ENCODE results near the genes EDC4, CTRL, LCAT and DPEP3.

DNA sequence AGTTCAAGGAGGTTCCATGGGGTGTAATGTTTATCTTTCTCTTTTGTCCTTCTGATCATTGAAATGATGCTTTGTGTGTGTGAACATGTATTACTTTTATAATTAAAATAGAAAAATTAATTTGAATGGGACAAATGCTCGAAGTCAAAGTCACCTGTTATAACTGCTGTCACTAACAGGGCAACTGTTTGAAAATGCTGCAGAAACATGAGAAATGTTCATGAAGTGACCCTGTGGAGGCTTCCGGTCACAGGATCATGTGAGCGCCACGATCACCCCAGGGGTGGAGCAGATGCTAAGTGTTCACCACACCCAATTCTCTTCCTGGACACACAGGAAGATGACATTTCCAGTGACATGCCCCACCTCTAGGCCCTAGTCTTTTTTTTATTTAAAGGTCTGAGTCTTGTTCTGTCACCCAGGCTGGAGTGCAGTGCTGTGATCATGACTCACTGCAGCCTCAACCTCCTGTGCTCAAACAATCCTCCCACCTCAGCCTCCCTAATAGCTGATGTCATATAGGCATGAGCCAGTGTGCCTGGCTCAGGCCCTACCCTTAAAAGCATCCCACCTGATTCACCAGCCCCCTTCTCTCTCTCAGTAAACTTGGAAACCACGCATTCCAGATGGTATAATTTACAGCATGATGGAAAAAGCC, 21.0 kb upstream of the AGRP start:
- PRO-cap: no peak
- RAMPAGE, long total RNA, 4 experiments: no peak in any of the 4 experiments

- PRO-cap: no peak
- RAMPAGE, long total RNA, 4 experiments: no peak in any of the 4 experiments
These were observed 562 bp downstream of the RIPOR1 start for GRCh38 chr16:67529335-67529446.

GRCh38 chr16:67555662-67556360, 6.5 kb upstream of the CTCF start:
- PRO-cap: no peak
- RAMPAGE, long total RNA, 4 experiments: no peak in any of the 4 experiments

DNA sequence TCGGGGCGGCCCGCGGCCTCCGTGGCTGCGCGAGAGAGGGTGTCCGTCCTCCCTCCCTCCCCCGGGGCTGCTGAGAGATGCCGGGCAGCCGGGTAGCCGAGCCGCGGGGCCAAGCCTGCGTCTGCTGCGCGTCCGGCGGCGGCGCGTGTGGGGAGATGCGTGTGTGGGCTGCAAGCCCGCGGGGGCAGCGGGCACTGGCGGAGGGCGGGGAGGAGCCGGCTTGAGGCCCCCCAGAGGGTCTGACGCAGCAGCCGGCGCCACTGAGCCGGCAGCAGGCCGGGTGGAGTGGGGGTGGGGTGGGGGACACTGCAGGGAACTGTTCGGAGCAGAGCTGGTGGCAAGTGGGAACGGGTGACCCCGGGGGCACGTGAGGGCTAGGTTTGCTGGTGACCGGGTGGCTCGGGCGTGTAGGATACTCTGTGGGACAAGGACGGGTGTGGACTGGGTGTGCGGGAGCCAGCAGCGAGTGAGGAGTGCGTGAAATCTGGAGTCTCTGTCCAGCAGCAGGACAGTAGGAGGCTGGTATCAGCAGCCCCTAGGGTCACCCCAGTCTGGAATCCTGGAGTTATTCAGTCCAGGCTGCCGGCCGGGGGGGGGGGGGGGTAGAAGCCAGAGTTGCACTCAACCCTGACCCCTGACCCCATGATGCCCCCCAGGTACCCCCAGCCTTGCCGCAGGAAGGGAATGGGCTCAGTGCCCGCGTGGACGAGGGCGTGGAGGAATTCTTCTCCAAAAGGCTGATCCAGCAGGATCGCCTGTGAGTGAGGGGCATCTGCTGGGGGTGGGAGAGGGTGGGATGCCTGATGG, 6.4 kb downstream of the ACD start:
- PRO-cap: no peak
- RAMPAGE, long total RNA, 4 experiments: no peak in any of the 4 experiments

GRCh38 chr16:67858932-67859480, 11.5 kb upstream of the CENPT start:
- PRO-cap: no peak
- RAMPAGE, long total RNA, 4 experiments: no peak in any of the 4 experiments

DNA sequence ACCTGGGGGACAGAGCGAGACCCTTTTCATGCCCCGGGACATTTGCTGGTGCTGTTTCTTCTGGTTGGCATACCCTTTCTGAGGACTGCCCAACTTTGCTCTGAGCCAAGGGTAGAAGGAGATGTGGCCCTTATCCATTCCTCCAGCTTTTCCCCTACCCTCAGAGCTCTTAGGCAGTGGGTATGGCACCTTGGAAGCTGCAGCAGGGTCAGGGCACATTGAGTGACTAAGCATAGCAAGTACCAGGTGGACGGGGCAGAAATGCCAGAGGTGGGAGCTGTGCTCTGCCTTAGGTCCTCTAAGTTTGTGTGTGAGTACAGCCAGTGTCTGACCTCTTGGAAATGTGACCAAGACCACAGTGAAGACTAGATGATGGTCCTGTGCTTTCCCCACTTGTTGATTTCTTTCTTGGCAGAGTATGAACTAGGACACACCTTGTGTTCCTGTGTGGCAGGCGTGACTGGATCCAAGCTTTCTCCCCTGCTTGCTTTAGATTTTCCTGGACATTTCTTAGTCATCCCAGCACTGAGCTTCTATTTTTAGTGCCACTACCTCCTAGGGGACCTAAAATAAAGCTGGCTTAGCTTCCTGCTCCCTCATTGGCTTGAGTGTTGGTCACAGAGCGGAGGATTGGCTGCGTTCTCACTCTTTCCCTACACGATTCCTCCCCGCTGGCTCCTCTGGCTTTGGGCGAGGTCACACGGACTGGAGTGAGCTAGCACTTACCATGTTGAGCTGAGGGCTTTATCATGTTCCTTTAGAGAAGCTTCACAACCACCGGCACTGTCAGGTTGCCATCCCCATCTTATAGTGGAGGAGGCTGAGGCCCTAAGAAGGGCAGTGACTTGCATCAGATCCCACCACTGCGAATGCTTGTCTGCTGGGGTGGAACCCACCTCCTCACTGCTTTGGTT, 9.8 kb upstream of the EDC4 start:
- PRO-cap: unidirectional peak, plus-strand start at position 696 of the sequence
- RAMPAGE, long total RNA, 4 experiments: no peak in any of the 4 experiments

DNA sequence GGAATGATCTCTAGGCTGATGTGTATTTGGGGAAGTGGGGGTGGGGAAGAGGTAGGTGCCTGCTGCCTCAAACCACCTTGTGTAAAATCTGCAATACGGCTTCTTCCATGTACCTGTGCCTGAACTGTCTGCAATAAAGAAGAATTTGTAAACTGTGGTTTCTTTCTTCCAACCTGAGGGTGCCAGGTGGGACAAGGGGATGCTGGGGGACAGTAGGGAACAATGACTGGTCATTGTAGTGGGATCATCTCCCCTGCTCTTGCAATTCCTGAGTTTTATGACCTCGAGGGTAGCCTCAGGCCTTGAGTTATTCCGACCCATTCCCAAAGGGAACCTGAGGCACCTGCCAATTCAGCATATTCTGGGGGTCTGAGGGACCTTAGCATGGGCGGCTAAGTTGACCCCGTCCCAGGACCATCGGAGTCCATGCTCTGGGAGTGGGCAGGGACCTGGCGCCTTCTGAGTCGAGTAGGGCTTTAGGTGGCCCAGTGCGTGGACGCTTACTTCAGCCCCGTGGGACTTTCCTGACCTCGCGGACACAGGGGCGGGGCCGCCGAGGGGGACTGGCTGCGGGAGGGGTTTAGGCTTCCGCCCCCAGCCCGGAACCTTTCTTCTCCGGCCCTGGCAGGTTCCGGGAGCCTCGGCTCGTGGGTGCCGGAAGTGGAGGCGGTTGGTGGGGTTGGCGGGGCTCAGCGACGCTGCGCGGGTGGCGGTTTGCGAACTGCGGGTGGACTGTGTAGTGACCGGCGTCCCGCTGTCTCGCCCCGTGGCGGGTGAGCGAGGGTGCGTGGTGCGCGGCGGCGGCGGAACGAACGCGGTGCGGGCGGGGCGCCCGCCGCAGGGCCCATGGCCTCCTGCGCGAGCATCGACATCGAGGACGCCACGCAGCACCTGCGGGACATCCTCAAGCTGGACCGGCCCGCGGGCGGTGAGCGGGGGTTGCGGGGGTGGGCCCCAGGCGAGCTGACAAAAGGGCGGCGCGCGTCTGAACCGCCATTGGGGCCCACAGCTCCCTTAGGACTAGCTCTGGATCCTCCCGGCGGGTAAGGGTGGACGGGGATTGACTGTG, at the start of gene EDC4:
Gene EDC4 (plus strand): TSS at position 637 of the 1,069 bp plus-strand sequence.
- PRO-cap: bidirectional peak, plus-strand start at position 663 of the sequence, minus-strand start at position 472 of the sequence
- RAMPAGE, long total RNA, 4 experiments: start-site peak on the plus strand in 1 of 4 experiments, centred at position 654 of the sequence, 8 reads per replicate

GRCh38 chr16:67877796-67878338, 5.0 kb downstream of the EDC4 start:
- PRO-cap: no peak
- RAMPAGE, long total RNA, 4 experiments: start-site peak on the plus strand in 1 of 4 experiments, at chr16:67878223-67878253 at its widest, 8 reads per replicate

DNA sequence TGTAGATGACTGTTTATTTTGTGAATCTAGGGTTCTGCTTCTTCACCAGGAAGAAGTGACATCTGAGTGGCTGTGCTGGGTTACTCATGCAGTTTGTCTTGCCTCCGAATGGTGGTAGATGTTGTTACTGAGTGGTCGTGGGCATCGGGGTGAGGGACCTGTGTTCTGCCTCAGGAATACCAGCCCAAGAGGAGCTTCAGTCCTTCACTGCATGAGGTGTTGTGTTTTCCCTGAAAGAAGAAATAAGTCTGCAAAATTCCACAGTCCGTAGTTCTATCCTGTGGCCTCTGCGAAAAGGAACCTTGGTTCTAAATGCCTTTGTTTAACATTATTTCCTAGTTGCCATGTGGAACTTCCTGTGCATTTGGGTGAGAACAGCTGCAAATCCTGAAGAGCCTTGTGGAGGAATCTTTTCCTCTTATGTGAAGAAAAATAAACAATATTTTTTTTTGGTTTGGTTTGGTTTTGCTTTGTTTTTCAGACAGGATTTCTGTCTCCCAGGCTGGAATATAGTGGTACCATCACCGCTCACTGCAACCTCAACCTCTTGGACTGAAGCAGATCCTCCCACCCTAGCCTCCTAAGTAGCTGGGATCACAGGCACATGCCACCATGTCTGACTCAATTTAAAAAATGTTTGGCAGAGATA, 9.8 kb downstream of the PSKH1 start:
- PRO-cap: no peak
- RAMPAGE, long total RNA, 4 experiments: no peak in any of the 4 experiments

DNA sequence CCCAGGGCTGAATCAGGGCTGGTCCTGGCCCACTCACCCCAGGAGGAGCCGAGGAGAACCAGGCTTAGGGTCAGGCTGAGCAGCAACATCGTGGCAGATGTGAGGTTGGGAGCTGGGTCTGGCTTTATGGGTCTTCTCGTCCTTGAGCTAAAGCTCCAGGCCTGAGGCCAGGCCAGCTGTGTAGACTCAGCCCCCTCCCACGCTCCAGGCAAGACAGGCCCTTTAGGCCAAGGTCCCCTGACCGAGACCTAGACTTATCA, at the start of gene CTRL:
Gene CTRL (minus strand): TSS at position 99 of the 260 bp plus-strand sequence.
- PRO-cap: no peak
- RAMPAGE, long total RNA, 4 experiments: no peak in any of the 4 experiments

- PRO-cap: no peak
- RAMPAGE, long total RNA, 4 experiments: start-site peak on the minus strand in 1 of 4 experiments, at chr16:67944330-67944929 at its widest, 7 to 9 reads per replicate
These were observed at the start of gene LCAT for GRCh38 chr16:67943931-67944843. Gene LCAT, minus strand, starts transcription at chr16:67944120.

GRCh38 chr16:67958400-67959289, 9.8 kb downstream of the SLC12A4 start:
- PRO-cap: no peak
- RAMPAGE, long total RNA, 4 experiments: no peak in any of the 4 experiments

DNA sequence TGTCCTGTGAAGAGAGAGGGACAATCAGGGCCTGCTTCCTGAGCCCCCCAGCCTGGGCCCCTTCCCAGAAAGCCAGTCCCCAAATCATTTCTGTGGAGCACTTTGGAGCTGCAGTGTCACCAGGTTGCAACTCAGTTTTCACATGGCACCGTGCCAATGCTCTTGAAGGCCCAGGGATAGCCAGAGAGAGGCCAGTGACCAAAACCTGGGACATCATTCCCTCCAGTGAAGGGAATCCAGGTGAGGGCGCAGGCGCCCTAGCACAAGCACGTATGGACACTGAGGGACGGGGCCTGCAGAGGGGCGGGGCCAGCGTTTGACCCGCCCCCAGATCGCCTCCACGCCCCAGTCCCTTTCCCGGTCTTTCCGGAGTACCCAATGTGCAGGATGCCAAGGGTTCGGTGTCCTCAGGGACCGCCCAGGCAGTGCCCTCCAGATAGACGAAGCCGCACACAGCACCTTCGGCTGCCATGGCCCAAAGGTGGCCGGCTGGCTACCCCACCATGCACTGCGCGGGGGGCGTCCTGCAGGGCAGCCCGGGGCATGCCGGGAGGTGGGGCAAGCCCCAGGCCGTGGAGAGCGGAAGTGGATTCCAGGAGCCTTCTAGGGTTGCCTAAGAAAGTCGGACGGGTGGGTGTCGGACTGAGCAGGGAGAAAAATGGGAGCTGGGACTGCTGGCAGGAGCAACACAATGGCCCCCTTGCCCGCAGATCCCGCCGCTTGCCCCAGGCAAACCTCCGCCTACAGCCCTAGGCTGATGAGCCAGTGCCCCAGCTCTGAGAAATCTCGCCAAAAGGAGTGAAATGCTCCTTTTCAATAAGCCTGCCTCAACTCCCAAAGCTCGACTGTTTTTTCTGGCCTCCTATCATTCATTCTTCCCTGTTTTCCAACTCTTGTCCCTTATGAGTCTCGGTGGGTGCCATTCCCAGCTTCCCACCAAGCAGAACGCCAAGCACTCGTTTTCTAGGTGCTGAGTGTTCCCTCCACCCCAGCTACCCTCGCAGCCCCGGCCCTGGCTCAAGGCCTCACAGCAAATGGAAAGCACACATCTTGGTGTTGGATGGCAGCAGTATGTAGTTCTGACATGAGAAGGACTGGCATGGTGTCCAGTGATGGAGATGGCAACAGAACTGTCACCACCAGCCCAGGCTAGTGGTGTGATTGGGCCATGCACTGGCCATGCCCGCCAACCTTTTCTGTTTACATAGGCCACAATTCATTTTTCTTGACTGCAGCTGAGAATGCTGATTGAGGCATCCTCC, 4.5 kb downstream of the SLC12A4 start:
- PRO-cap: no peak
- RAMPAGE, long total RNA, 4 experiments: no peak in any of the 4 experiments

DNA sequence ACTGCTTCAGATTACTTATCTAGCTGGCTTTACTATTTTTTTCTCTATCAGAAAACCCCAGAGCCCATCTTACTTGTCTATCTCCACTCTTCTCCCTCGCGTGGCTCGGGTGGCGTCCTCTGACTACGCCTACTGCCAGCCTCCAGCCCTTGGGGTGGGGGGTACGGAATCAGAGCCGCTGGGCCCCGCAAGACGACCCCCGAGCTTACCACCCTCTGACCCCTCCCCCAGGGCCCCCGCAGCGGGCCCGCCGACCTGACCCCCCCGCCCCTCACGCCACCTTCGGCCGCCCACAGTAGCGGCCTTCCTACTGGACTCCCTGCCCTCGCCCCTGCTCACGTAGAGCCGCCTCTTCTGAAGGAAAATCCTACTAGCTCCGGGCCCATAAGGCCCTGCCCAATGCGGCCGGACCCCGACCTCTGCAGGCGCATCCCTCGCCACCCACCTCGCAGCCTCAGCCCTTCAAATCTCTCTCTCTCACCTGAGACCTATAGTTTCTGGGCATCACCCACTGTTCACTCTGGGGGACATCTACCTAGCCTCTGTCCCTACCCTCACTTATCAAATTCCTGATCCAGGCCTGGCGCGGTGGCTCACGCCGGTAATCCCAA, 1.1 kb upstream of the SLC12A4 start:
- PRO-cap: no peak
- RAMPAGE, long total RNA, 4 experiments: no peak in any of the 4 experiments

DNA sequence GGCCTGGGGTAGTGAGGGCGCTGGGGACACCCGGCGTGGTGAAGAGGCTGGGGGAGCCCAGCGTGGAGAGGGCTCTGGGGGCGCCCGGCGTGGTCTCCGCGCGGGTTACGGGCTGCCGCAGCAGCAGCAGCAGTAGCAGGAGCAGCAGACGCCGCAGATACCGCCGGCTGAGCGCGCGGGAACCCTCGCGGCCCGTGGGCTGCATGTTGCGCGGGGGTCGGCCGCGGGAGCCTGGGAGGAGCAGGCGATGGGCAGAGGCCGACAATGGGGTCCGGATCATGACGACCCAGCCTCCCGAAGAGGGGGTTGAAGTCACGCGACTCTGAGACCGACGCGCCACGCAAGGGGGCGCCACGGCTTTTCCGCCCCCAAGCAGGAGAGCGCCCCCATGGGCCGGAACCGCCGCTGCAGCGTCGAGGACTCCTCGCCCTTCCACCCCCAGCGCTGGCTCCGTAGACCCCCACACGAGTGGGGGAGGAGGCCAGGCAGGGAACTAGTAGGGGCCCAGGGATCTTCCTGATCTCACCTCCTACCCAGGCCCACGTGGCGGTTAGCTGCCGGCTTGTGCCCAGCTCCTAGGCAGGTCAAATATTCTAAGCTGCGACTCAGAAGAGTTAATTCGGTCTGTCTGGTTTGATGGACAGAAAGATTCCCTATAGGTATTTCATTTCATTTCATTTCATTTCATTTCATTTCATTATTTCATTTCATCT, at the start of gene DPEP3:
Gene DPEP3 (minus strand): TSS at position 324 of the 713 bp plus-strand sequence.
- PRO-cap: no peak
- RAMPAGE, long total RNA, 4 experiments: no peak in any of the 4 experiments

DNA sequence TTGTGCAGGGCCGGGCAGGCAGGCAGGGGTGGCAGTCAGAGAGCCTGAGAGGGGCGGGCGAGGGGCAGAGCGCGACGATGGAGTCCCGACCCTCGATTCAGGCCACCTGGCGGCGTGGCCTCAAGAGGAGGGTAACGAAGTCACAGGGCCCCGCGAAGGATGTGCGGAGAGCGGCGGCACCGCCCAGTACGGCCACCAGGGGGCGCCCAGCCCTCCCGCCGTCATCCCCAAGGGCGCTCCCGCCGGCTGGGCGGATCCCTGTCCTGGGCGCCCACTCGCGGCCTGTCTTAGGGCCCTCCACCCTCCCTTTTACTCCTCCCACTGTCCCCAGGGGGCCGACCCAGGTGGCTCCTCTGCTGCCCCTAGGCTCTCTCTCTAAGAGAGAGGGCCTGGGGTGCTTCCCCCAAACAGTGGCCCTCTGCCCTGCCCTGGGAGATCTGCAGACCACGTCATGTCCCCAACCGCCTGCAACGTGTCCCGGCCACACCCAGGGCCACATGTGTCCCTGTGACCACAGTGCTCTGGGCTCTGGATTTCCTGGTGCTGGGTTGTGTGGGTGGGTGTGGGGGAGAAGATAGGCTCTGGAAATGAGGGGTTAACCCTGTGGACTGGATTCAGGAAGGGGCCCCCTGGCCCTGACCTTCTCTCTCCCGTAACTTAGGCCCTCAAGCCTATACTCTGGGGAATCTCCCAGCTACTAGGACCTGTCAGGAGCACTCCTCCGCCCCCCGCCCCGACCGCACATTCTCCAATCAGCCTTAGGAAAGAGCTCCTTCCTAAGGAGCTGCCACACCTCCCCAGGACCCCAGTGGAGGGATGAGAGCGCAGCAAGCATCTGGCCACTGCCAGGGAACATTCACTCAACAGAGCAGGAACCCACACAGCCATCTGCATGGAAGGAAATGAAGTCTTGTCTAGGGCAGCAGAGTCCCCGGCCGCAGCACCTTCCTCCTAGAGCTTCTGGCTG, 5.8 kb downstream of the DPEP2 start:
- PRO-cap: unidirectional peak, plus-strand start at position 378 of the sequence; bidirectional peak, plus-strand start at position 516 of the sequence, minus-strand start at position 439 of the sequence
- RAMPAGE, long total RNA, 4 experiments: no peak in any of the 4 experiments

GRCh38 chr16:67994181-67994872, 5.0 kb downstream of the DPEP2 start:
- PRO-cap: no peak
- RAMPAGE, long total RNA, 4 experiments: no peak in any of the 4 experiments

- PRO-cap: no peak
- RAMPAGE, long total RNA, 4 experiments: no peak in any of the 4 experiments
These were observed 20.4 kb upstream of the NFATC3 start for GRCh38 chr16:68064692-68065192.

GRCh38 chr16:68065686-68066260, 19.4 kb upstream of the NFATC3 start:
- PRO-cap: no peak
- RAMPAGE, long total RNA, 4 experiments: no peak in any of the 4 experiments

DNA sequence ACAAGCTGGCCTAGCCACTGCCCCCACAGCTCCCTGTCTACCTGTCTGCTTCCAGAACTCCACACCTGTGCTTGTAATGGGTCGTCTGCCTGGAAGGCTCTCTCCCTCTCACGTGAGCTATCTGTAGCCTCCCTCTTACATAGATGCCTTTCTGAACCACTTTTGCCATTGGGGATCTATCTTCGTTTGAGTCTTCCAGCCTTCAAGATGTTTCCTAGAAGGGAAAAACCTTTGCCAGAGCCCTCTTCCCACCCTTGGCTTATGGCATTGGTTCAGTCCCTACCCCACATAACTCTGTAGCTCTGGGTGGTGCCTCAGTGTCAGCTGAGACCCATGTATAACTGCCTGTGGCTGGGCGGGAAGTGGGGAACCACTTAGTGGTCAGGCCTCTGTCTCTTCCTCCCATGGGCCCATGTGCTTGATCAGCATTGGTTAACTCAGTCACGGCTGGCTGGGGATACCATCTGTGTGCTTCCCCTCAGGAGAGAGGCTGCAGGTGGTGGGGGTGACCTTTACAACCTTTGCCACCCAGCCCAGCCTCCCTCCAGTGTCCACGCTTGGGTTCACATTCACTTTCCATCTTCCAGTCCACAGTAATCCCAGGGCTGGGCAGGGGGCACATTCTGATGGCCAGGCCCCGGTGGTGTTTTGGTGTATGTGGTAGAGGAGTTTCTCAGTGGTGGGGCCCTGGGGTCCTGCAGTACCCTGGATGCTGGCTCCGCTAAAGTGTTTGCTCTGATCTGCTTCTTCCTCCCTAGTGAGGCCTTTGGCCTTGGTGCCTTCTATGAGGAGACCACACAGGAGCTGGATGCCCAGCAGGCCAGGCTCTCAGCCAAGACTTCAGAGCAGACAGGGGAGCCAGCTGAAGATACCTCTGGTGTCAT, 10.3 kb upstream of the NFATC3 start:
- PRO-cap: no peak
- RAMPAGE, long total RNA, 4 experiments: no peak in any of the 4 experiments